HL-60 (cell line): Measurements from ENCODE around the genes FBXW5, UAP1L1 and MRPL41.

DNA sequence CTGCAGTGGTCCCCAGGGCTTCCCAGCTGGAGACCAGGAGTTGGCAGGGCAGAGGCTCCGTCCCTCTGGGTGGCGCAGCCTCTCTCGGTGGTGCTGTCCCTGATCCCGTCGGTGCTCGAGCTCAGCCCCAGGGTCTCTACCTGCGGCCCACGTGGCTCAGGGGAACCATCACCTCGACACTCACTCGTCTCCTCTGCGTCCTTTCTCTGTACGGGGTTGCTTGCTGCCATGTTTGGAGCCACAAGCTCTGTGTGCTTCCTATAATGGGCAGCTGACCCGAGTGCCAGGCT, 5.2 kb downstream of the FBXW5 start:
- RRBS = no CpG with 5 or more reads among the region's 13 CpGs

DNA sequence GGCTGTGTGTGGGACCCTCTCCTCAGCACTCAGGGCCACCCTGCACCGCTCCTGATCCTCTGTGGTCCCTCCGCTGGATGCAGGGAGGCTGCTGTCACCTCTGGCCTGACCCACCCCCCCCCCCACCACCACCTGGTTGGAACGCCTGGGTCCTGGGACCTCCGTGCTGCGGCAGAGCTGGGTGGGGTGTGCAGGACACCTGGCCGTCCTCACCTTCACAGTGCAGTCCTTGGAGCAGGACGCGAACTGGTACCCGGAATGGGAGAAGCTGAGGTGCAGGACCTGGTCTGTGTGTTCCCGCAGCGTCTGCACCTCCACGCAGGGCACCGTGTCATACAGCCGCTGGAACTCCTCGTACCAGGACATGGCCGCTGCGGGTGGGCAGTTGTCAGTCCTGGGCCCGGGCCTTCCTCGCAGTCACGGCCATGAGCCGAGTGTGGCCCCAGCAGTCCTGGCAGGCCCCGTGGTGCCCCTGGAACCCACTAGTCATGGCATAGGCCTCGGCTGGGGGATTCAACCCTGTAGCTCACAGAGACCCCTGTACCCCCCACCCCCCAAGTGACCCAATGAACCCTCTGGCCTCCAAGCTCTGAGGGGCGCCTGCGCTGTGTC, 1.3 kb downstream of the FBXW5 start:
- RRBS = no CpG with 5 or more reads among the region's 25 CpGs

DNA sequence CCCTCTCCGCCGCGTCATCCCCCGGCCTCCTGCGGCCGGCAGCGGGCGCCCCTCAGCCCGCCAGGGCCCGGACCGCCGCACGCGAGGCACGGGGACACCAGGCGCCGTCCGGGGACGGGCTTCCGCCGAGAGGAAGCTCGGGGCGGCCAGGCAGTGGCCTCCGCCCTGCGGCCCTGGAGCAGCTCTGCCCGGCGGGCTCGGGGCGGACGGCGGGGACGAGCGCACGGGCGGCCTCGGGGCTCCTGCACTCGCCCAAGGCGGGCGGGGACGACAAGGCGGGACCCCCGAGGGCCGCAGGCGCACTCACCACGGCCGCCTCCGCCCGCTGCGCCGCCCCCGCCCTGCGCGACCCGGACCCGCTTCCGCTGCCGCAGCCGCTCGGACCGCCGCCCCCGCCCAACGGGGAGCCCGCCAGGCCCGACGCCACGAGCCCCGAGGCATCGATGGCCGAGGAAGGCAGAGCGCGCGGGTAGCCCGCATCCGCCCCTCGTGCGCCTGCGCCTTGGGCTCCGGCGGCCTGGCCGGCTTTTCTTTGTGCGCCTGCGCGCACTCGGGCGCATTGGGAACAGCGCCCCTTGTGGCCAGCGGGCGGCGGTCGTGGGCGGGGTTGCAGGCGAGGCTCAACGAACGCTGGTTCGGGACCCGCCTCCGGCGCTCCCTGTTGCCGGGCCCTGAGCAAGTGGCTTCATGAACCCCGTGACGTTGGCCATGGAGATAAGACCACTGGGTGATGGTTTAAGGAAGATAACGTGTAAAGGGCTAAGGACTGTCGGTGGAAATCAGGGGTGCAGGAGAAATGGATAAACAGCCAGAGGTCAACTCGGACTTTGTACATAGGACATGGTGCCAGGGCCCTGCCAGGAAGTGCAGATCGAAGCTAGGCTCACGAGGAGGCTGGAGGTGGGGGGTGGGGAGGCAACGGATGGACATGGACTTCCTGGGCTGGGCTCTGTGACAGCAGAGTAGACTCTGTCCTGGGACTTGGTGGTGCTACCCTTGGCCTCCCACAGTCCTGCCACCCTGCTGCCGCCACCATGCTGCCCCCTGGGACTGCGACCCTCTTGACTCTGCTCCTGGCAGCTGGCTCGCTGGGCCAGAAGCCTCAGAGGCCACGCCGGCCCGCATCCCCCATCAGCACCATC, at the start of gene FBXW5:
FBXW5 (minus strand) TSS at position 452 of the 1,142 bp plus-strand sequence.
- RRBS = 3% methylated on average over 17 of the region's 114 CpGs

- RRBS = 3% methylated on average over 33 of the region's 67 CpGs
These were observed 2.5 kb upstream of the LCN12 start for GRCh38 chr9:136949139-136950318.

DNA sequence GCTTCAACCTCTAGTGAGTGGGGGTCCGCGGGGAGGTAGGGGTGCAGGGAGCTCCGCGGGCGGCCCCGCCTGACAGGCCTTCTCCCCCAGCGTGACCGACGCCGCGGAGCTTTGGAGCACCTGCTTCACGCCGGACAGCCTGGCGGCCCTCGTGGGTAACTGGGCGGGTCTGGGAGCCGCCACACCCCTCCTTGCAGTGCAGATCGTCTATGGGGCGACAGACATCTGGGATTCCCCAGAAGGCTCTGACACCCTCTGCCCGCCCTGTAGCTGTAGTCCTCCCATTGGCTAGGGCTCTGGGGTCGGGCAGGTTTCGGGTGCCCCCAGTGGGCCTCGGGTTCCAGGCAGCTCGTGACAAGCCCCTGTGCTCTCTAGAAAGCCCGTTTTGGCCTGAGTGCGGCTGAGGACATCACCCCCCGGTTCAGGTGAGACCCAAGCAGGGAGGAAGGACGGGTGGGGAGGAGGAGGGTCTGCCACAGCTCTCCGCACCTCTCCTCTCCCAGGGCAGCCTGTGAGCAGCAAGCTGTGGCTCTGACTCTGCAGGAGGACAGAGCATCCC, 407 bp downstream of the PAXX start:
- RRBS = no CpG with 5 or more reads among the region's 29 CpGs

- RRBS = 5% methylated on average over 3 of the region's 41 CpGs
These were observed 1.7 kb downstream of the FUT7 start for GRCh38 chr9:137029865-137030850.

- RRBS = 14% methylated on average over 57 of the region's 107 CpGs
These were observed at the start of gene UAP1L1 for GRCh38 chr9:137076742-137077840. TSS of gene UAP1L1 (plus strand) at chr9:137077517.

DNA sequence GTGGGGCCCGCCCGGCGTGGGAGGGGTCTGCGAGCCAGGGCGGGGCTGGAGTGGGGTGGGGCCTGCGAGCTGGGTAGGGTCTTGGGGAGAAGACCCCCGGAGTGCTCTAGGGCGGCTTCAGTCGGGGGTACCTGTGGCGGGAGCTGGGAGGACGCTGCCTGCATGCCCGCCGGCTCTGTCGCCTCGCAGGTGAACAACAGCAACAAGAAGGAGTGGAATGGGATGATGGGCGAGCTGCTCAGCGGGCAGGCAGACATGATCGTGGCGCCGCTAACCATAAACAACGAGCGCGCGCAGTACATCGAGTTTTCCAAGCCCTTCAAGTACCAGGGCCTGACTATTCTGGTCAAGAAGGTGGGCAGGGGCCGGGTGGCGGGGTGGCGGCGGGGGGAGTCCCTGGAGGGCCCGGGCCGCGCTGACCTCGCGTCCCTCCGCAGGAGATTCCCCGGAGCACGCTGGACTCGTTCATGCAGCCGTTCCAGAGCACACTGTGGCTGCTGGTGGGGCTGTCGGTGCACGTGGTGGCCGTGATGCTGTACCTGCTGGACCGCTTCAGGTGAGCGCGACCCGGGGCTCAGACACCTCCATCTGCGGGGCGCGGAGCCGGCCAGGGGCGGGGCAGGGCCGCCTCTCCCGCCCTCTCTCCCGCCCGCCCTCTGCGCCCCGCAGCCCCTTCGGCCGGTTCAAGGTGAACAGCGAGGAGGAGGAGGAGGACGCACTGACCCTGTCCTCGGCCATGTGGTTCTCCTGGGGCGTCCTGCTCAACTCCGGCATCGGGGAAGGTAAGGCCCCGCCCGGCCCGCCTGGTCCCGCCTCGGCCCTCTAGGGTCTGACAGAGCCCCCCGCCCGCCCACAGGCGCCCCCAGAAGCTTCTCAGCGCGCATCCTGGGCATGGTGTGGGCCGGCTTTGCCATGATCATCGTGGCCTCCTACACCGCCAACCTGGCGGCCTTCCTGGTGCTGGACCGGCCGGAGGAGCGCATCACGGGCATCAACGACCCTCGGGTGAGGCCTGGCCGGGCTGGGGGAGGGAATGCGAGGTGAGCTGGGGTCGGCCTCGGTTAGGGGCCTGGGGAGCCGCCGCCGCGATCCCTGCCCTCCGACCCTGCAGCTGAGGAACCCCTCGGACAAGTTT, 7.7 kb downstream of the LRRC26 start:
- RRBS = 16% methylated on average over 63 of the region's 95 CpGs

GRCh38 chr9:137300473-137301658, 1.2 kb downstream of the NRARP start:
- RRBS = 9% methylated on average over 29 of the region's 106 CpGs

DNA sequence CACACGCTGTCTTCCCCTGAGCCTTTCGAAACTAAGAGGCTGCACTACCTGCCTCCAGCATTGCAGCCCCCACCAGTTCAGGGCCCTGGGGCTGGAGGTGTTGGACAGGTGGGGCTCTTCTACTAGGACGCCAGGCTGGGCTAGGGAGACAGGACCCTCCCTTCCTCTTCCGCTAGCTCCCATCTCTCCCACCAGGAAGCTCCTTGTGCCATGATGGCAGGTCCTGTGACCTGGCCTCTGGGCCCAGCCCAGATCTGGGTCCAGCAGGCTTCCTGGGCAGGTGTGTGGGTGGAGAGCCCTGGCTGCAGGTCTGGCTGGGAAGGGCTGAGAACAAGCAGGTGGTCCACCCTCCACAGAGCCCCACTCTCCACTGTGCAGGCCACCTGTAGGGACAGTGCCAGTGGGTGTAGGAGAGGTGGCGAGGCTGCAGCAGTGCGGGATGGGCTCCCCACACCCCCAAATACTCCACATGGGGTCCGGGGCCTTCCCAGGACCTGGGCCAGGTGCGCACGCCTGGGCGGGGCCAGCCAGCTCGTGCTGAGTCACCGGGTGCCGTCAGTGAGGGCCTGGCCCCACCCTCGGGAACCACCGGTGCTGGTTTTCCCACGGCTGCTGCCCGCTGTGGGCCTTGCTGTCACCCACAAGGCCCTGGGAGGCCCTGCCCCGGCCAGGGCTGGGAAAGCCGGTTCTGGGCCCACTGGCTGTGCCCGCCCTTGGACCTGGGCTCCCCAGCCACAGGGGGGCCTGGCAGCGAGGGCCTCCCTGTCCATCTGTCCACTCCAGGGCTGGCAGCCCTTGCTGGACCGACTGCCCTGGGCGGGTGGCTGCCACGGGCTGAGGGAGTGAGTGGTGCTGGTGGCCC, 9.2 kb upstream of the NRARP start:
- RRBS = 38% methylated on average over 12 of the region's 24 CpGs

DNA sequence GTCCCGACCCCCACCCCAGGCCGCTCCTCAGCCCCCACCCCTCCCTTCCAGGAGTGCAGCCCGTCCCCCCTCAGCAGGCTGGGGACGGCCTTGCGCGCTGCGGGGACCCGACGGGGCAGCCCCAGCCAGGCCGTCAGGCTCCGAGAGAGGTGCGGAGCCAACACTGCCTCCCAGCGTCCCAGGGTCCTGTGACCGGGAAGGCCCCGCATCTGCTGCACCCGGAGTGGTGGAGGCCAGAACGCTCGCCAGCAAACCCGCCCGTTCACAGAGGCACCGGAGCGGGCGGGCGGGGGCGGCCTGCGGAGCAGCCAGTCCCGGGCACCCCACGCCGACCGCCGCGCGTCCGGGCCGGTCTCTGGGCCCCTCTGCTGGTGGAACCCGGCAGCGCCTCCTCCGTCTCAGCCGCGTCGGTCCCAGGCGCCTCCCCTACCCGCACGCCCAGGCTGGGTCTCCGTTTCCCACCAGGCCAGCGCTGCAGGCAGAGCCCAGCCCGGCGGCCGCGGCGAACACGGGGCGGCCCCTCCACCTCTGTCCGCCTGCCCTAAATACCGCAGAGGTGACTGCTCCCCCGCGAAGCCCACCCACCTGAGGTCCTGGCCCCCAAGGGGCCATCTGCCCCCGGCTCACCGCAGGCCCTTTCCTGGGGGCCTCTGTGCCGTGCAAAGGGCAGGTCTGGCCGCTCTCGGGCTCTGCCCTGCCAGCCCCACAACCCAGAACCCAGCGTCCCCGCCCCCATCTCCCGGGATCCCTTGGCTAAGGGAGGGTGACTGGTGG, 16.0 kb downstream of the EXD3 start:
- RRBS = 12% methylated on average over 25 of the region's 65 CpGs

DNA sequence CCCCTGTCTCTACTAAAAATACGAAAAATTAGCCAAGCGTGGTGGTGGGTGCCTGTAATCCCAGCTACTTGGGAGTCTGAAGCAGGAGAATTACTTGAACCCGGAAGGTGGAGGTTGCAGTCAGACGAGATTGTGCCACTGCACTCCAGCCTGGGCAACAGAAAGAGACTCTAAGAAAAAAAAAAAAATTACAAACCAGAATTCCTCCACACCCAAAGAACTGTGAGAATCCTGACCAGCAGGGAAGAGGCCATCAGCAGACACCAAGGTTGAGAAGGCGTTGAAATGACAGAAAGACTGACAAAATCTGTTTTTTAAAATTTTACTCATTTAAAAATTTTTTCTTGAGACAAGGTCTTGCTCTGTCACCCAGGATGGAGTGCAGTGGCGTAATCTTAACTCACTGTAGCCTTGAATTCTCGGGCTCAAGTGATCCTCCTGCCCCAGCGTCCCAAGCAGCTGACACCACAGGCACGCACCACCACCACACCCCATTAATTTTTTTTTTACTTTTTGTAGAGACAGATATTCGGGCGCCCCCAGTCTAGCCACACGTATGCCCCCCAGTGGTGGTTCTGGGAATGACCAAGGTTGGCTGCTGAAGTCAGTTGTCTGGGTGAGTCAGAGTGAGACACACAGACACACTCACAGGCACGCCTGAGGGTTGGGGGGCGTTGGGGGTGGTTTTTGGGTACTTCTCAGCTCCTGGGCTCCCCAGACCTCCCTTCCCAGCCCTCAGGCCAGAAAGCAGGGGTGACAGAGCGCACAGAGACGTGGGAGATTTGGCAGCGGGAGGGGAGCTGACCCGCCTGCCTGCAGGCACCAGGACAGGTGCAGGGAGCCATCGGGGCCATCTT, 4.0 kb upstream of the ENTPD8 start:
- RRBS = no CpG with 5 or more reads among the region's 19 CpGs

- RRBS = no CpG with 5 or more reads among the region's 23 CpGs
These were observed 4.8 kb upstream of the ENTPD8 start for GRCh38 chr9:137445744-137446528.

DNA sequence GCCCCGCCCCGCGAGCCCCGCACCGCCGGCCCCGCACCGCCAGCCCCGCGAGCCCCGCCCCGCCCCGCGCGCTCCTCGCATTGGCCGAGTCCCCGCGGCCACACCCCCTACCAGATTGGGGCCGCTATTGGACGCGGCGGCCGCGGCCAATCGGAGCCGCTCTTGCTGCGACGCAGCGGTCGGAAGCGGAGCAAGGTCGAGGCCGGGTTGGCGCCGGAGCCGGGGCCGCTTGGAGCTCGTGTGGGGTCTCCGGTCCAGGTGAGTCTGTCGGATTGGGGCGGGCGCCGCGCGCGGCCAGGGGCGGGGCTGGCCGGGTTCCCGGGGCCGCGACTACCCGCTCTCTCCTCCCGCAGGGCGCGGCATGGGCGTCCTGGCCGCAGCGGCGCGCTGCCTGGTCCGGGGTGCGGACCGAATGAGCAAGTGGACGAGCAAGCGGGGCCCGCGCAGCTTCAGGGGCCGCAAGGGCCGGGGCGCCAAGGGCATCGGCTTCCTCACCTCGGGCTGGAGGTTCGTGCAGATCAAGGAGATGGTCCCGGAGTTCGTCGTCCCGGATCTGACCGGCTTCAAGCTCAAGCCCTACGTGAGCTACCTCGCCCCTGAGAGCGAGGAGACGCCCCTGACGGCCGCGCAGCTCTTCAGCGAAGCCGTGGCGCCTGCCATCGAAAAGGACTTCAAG, at the start of gene MRPL41:
MRPL41 (plus strand) TSS at position 159 of the 676 bp plus-strand sequence.
- RRBS = 2% methylated on average over 34 of the region's 90 CpGs

DNA sequence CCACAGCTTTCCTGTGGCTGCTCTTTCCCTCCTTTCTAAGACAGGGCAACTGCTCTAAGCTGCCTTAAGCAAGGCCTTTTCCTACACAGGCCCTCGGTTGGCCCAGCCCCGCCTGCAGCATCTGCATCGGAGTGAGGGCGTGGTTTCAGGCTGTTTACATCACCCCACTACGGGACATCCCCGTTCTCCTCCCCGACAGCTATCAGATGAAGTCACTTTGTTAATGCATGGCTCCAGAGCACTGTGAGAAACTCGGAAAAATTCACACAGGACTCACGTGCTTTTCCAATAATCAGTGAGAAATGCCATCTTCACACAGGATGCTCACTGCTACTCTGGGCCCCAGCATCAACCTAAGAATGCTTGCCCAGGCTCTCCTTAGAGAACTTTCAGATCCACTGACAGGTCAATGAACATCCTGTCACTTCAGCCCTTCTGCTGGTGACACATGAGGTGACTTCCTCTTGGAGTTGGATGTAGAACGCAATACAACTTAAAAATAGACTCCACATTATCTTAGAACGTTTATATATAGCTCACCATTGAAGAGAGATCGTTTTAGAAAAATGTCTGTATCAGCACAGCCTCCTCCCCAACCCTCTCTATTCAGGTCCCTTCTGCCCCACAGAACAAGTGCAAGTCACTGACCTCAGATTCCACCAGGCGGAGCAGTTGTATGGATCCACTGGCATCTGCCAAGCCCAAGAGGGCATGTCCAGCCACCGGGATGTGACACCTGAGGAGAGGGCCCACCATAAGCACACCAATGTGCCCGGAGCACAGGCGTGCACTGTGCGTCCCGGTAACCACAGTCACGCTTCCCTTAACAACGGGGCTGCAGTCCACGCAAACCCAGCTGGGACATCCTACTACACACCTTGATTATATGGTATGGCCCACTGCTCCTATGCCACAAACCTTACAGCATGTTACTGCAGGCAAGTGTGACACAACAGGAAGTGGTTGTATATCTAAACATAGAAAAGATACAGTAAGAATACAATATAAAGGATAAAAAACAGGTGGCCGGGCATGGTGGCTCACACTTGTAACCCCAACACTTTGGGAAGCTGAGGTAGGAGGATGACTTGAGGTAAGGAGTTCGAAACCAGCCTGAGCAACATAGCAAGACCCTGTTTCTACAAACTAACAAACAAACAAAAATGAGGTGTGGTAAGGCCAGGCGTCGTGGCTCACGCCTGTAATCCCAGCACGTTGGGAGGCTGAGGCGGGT, 2.9 kb downstream of the DPH7 start:
- RRBS = 31% methylated on average over 1 of the region's 28 CpGs

DNA sequence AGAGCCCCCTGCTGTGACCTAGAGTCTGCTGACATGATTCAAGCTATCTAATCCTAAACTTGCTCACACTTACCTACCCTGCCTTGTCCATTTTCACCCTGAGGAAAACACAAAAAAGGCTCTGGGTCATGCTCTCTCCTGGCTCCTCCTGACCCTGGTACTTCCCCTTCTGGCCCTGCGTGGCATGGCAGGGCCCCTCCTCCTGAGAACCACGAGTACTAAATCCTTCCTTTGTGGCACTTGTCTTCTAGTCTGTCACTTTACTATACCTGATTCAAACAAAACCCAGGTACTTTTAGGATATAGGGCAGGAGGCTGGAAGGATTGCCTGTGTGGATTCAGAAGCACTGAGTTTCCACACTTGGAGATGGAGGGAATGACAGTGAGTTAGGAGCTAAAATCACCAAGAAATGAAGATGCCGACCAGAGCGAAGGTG, 2.7 kb upstream of the ARRDC1 start:
- RRBS = no CpG with 5 or more reads among the region's 4 CpGs

GRCh38 chr9:137694888-137695518, 76.2 kb downstream of the EHMT1 start:
- RRBS = no CpG with 5 or more reads among the region's 16 CpGs

DNA sequence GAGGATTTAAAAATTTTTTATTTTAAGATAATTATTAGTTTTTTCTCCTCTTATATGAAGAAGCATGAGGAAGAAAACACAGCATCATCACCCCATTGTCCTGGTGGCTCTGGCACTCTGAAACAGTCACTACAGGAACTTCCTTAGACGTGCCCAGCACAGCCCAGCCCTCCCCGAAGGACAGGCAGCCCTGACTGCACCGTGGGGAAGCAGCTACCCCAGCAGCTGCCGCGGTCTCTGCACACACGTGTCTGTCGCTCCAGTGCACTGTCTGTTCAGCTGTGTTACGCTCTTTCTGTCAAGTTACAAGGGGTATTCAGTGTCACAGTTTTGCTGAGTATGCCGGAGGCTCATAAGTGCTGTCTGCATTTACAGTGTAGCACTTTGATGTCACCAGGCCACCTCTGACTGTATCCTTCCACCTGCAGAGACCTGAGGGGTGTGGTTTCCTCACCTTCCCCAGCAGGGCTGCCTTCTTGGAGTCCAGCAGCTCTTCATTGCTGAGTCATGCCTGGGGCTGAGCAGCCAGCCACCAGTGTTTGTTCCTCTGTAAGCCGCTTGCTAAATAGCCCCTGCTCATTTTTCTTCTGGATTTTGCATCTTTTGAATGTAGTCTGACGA, 126.7 kb downstream of the EHMT1 start:
- RRBS = no CpG with 5 or more reads among the region's 11 CpGs

DNA sequence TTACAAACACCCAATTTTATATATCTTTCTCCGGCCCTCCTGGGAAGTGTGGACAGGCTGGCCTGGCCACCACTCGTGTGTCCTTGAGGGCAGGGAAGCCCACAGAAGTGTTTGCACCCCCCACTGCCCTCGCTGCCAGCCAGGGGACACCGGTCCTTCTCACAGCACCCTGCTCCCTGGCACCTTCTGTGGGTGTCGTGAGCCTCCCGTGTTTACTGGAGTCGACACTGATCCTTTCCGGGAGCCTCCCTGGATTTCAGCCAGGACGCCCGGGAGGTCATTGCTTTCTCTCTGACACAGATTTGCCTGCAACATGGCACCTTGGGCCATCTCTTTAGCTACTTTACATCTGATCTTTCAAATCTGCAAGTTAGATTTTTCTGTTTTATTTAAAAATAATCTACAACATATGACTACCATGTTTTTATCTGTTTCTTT, 120.4 kb upstream of the CACNA1B start:
- RRBS = 91% methylated on average over 5 of the region's 10 CpGs

GRCh38 chr9:137762306-137762965, 115.1 kb upstream of the CACNA1B start:
- RRBS = no CpG with 5 or more reads among the region's 20 CpGs